Vagina (tissue), 1 donor: ENCODE measurements around the gene FKBP14.

DNA sequence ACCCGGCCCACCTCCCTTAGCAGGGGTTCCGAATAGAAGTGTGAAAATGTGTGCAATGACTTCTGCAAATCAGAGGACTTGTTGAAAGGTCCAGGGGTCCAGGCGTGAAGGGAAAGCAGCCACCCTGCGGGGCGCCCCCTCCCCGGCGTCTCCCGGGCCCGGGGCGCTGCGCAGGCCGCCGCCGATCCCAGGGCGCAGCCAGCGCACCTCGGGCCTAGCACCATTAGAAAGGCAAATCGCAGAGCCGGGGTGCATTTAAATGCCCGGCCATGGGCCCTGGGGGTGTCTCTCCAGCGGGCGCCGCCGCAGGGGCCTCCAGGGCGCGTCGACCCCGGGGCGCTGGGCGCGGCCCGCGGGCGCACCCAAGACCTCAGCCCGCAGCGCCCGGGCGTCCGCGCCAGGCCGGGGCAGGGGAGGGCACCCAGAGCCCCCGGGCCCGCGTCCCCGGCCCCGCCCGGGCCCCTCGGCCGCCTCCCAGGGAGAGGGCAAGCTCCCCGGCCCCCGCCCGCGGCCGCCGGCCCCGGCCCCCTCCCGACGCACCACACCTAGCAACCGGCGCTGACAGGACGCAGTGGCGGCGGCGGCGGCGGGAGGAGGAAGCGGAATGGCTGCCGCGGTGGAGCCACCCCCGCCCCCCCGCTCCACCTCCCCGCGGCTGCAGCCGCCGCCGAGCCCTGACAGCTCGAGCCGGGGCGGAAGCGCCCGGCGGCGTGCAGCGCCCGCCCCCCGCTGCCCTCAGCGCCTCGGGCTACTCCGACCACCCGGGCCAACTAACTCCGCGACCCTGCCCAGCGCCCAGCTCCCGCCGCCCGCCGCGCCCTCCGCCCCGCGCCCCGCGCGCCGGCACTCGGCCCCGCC, 1.1 kb downstream of the JAZF1 start:
- PRO-cap = bidirectional peak, plus-strand start at position 680 of the sequence, minus-strand start at position 606 of the sequence
- RAMPAGE, long total RNA = no peak

GRCh38 chr7:28311677-28312067, 100.6 kb upstream of the CREB5 start:
- PRO-cap = no peak
- RAMPAGE, long total RNA = no peak

DNA sequence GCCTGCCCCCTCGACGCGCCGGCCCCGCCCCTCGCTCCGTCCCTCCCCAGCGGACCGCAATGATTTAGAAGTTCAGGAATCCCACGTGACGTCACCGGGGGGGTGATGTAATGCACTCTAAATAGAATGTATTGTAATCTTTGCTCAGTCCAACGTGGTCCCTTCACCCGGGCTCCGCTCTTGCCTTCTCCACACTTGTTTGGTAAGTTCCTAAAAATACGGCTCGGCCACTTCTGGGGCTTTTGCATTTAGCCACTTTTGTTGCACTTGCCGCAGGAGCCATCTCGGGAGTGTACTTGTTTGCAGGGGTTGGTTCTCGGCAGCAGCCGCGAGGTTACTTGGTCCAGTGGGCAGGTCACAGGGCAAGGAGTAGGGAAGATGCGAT, 3.1 kb upstream of the CREB5 start:
- PRO-cap = bidirectional peak, plus-strand start at position 147 of the sequence, minus-strand start outside the sequence; unidirectional peak, plus-strand start at position 353 of the sequence
- RAMPAGE, long total RNA = start-site peak on the plus strand centred at position 162 of the sequence, 32 bp wide, 93 reads

- PRO-cap = no peak
- RAMPAGE, long total RNA = no peak
These were observed 78.5 kb downstream of the CREB5 start for GRCh38 chr7:28490709-28491407.

DNA sequence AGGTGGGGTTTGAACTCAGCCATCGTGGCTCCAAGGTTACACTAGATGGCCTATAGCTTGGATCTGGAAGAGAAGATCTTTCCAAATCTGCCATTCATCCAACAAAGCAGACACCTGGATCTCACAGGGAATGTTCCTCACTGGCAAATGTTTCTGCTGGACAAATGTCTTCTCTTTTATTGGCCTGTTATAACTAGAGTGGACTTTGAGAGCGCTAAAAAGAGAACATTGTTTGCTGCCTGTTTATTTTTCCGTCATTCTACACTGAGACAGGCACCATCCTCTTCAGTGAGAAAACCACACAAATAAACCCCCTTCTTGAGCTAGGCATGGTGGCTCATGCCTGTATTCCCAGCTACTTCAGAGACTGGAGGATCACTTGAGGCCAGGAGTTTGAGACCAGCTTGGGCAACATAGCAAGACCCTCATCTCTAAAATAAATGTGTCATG, 206.9 kb downstream of the CREB5 start:
- PRO-cap = no peak
- RAMPAGE, long total RNA = no peak

- PRO-cap = bidirectional peak, plus-strand start at chr7:28686682, minus-strand start at chr7:28686589
- RAMPAGE, long total RNA = no peak
These were observed 271.7 kb downstream of the TRIL start for GRCh38 chr7:28686438-28686812.

GRCh38 chr7:28853758-28854683, 104.1 kb downstream of the TRIL start:
- PRO-cap = no peak
- RAMPAGE, long total RNA = no peak

- PRO-cap = no peak
- RAMPAGE, long total RNA = no peak
These were observed 22.4 kb upstream of the TRIL start for GRCh38 chr7:28980485-28981004.

DNA sequence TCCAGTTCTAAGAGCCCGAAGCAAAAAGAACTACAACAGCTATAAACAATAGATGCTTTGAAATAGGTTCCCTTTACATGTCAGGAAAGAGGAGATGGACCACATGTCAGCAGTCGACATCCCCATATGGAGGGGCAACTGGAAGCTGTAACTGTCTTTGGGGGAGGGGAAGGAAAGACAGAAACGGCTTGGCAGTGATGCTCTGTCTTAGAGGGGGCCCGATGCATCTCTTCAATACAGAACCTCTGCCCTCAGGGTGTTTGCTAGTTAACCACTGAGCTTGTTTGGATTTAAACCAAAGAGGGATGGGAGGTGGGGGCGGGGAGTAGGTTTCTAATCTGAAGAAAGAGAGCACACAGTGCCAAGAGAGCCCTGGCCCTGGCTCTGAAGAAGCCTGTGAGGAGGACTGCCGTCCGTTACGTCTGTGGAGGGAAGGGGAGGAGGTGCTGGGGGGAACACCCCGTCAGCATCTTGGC, 55.2 kb downstream of the CPVL start:
- PRO-cap = unidirectional peak, plus-strand start at position 364 of the sequence
- RAMPAGE, long total RNA = no peak

- PRO-cap = no peak
- RAMPAGE, long total RNA = no peak
These were observed 5.2 kb downstream of the CHN2 start for GRCh38 chr7:29199598-29200401.

DNA sequence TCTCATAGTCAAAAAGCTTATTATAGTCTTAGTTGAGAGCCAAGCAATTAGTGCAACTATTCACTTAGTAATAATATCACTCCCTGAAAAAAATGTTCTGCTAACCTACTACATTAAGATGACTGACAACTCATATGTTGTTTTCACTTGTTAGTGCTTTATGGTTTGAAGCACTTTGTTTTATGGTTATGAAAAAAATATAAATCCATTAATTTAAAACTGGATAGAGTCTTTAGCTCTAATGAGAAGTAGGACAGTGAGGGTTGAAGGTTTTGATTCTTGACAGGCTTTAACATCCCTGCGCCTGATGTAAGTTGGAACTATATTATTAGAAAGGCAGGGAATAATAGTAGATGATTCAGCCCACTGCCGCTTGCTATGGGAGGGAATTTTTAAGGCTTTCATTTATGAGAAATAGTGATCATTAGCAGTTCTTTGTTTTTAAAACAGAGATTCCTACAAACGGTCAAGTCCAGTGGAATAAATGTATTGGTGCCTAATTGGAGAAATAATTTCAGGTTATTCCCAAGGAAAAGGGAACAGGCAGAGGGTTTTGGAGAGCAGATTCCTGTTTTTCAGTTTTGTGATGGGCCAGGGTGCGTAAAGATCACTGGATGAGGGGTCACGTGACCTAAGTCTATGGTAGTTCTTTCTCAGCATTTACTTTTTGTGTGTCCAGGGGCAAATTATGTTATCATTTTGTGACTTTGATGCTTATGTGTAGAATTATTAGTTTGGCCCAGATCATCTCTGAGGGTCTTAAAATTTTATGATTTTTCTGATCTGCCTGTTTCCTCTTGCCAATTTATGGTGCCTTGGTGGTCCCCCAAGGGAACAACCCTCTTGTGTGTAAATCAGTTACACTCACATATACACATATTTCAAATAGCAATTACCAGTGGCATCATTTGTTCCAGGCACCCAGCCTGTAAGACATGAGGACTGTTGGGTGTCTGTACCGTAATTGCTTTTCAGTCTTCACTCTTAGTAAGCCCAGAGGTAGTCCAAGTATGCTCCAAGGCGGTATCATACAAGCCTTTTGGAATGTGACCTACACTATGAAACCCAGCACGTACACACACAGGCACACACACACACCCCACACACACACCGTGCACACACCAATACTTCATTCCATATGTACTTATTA, 15.1 kb downstream of the CHN2 start:
- PRO-cap = no peak
- RAMPAGE, long total RNA = no peak

- PRO-cap = no peak
- RAMPAGE, long total RNA = start-site peak on the plus strand at chr7:29254739-29255027, 10 reads
These were observed 60.1 kb downstream of the CHN2 start for GRCh38 chr7:29254625-29255069.

DNA sequence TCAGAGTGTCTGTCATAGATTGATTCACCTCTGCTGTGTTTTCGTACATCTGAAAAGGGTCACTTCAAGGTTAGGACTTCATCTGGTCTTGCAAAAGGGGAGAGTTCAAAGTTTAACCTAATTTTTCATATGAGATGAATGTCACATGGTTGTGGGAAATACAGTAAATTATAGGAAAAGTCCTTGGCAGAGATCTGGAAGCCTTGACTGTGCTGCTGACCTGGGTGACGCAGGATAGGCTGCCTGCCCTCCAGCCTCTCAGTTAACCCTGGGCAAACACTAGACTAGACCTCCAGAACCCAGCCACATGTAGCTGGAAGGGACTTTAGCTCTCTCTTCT, 75.5 kb upstream of the PRR15 start:
- PRO-cap = no peak
- RAMPAGE, long total RNA = no peak

- PRO-cap = no peak
- RAMPAGE, long total RNA = no peak
These were observed 2.9 kb downstream of the PRR15 start for GRCh38 chr7:29566470-29567043.

DNA sequence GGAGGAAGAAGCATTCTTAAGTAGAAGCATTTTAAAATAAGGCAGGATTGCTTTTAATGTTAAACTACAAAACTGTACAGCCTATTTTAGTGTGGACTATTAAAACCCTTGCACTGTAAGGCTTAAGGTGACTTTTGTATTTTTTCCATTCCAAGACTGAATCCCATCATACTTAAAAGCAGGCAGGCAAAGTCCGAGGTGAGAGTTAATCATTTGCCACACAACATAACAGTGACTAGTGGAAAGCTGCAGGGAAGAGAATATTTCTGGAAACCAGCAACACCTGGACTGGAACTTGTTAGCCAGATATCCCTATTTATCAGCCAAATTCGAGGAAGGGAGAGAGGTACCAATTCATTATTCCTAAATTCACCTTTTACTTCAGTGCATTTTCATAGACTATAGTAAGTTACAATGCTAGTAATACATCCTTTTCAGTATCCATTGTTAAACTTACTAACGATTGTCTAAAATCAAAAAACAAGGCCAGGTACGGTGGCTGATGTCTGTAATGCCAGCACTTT, 3.6 kb downstream of the PRR15 start:
- PRO-cap = no peak
- RAMPAGE, long total RNA = no peak

DNA sequence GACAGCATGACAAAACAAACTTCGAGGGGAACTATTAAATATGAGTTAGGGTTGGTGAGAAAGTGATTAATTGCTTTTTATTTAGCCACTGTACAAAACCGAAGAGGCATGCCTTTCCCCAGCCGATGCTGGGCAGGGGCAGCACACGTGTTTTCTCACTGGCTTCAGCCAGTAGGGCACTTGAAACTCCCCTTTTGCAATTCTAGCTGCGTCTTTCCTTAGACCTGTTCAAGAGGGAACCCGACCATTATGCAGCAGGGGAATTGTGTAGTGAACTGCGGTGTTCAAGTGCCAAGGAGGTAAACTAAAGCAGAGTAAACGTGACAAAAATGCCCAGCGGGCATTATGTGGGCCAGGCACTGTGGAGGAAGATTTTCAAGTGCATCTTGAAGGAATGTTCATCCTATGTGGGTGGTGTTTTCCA, 3.2 kb downstream of the WIPF3 start:
- PRO-cap = no peak
- RAMPAGE, long total RNA = no peak

GRCh38 chr7:29964932-29965292, 24.7 kb downstream of the SCRN1 start:
- PRO-cap = no peak
- RAMPAGE, long total RNA = no peak

DNA sequence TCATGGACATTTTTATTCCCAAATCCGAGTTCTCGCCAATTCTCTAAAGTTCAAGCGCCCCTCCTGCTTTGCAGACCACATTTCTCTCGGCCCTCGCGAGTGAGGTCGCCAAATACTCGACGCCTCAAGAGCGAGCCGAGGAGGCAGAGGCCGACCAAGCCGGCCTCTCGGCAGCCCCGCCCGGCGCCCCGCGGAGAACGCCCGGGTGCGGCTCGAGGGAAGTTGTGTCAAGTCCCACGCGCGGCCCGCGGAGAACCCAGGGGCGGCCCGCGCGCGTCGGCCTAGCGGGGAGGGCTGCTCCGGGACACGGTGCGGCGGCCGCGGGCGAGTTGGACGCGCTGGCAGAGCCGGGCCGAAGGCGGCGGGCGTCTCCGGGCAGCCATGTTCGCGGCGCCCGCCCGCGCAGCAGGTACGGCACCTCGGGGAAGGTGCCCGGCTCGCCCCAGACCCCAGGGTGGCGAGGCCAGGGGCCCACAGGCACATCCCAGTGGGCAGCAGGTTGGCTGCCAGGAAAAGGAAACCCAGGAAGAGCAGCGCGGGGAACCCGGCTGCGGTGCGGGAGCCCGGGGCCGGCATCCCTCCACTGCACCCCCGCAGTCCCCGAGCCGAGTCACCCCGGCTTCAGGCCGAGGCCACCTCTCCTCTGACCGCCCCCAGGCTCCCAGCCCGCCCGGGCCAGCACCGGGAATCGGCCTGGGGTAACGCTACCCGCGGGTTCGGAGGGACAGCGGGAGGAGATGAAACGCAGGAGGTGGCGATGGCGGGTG, 602 bp downstream of the SCRN1 start:
- PRO-cap = unidirectional peak, plus-strand start at position 133 of the sequence; unidirectional peak, plus-strand start at position 193 of the sequence
- RAMPAGE, long total RNA = no peak

DNA sequence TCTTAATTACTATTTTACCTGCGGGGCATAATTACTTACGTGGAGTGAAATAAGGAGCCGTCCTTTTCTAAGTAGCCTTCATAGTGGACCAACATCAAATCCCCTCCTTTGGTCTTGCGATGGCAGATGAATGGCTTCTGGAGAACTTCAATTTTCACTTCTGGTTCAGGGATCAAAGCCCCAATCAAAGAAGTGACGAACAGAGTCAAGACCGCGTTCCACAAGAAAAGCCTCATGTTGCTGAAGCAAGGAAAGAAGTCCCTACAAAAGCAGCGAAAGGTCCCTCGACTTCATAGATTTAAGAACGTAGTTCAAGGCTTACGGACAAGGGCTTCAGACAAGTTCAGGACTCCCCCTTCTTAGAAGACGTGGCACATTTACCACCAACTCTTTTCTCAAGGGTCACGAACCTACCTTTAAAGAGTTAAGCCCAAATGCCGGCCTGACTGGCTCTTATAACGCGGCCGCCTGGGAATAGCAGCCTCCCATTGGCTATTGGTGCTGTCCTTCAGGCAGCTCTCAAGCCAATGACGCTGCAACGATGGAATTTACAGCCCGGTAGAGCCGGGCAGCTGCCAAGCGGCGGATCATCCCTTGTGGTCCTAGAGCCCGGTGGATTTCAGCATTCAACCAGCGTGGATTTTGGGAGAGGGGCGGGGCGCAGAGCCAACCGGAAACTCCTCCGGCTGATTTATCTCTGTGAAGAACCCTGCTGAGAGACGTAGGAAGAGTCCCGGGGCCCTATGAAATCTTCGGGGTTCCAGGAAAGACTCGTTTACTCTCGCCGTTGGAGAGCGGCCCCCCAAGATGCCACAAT, at the start of gene FKBP14:
TSS of gene FKBP14 (minus strand) at position 430 of the 817 bp plus-strand sequence.
- PRO-cap = bidirectional peak, plus-strand start at position 578 of the sequence, minus-strand start at position 397 of the sequence
- RAMPAGE, long total RNA = start-site peak on the minus strand centred at position 396 of the sequence, 22 bp wide, 89 reads

DNA sequence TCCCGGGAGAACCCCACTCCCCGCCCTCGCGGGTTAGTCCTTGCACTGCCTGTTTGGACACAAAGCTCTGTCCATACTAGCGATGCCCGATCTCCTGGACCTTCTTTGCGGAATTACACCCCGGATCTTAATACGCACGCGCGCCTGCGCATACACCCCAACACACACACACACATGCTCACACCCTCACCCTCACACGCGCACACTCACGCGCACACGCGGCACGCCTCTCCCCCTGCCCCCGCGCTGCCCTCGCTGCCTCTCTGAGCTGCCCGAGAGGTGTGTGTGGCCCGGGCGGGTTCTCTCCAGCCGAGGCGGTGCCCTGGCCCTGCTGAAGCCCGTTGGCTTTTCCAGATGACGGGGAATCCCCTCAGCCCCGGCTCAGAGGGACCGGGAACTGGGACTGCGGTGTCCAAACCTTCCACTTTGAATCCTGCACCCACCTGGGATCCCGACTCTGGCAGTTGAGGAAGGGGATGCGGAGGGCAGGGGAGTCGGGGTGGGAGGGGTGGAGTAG, 1.1 kb downstream of the MTURN start:
- PRO-cap = bidirectional peak, plus-strand start at position 181 of the sequence, minus-strand start at position 107 of the sequence; unidirectional peak, minus-strand start at position 356 of the sequence
- RAMPAGE, long total RNA = no peak